Cardiac fibroblast (primary cell): Measurements from ENCODE around the genes ERCC1 and IGFL3.

DNA sequence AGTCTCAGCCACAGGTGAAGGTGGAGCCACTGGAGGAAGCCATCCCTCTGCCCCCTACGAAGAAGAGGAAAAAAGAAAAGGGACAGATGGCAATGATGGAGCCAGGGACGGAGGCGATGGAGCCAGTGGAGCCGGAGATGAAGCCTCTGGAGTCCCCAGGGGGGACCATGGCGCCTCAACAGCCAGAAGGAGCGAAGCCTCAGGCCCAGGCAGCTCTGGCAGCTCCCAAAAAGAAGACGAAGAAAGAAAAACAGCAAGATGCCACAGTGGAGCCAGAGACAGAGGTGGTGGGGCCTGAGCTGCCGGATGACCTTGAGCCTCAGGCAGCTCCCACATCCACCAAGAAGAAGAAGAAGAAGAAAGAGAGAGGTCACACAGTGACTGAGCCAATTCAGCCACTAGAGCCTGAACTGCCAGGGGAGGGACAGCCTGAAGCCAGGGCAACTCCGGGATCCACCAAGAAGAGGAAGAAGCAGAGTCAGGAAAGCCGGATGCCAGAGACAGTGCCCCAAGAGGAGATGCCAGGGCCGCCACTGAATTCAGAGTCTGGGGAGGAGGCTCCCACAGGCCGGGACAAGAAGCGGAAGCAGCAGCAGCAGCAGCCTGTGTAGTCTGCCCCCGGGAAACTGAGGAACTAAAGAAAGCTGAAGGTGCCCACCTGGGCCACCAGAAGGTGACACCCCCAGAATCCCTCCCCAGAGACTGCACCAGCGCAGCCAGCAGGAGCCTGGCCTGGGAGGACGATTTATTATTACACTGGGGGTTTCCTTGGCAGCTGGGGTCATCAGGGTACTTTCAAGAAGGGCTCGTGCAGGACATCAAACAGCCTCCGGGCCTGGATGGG, 2.7 kb downstream of the POLR1G start:
- RRBS, result 84% methylated on average over 4 of the region's 18 CpGs

- RRBS, result 2% methylated on average over 12 of the region's 50 CpGs
These were observed at the start of gene ERCC1 for GRCh38 chr19:45423617-45424916. TSS of gene ERCC1 (minus strand) at chr19:45423917.

- RRBS, result under 1% methylated on average over 8 of the region's 65 CpGs
These were observed 20.6 kb upstream of the ERCC1 start for GRCh38 chr19:45443899-45445136.

GRCh38 chr19:45447463-45447990, 20.3 kb upstream of the FOSB start:
- RRBS, result no CpG with 5 or more reads among the region's 8 CpGs

GRCh38 chr19:45469858-45470818, 2.3 kb downstream of the FOSB start:
- RRBS, result no CpG with 5 or more reads among the region's 42 CpGs

DNA sequence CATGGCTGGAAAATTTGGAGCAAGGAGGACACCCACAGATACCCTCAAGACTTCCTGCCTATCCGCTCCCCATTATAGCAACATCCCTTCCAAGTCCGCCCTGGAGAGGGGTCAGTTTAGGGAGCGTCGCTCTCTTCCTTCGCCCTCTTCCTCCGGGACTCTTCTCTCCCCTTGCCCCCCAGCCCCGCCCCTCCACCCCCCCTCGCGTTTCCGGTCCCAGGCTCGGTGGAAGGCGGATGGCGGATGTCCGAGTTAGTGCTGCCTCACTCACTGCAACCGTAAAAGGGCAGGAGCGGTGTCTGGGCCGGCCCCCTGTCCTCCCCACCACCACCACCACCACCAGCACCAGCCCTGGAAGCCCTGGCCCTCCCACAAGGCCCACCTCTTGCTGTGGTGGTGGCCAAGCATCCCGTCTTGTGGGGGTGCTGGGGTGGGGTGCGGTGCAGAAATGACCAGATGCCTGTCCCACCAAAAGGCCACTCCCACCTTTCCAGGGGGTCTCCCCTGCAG, 2.0 kb downstream of the VASP start:
- RRBS, result 3% methylated on average over 8 of the region's 19 CpGs

- RRBS, result no CpG with 5 or more reads among the region's 12 CpGs
These were observed 8.6 kb downstream of the VASP start for GRCh38 chr19:45515734-45516478.

- RRBS, result 43% methylated on average over 5 of the region's 48 CpGs
These were observed 10.4 kb downstream of the VASP start for GRCh38 chr19:45517379-45518318.

DNA sequence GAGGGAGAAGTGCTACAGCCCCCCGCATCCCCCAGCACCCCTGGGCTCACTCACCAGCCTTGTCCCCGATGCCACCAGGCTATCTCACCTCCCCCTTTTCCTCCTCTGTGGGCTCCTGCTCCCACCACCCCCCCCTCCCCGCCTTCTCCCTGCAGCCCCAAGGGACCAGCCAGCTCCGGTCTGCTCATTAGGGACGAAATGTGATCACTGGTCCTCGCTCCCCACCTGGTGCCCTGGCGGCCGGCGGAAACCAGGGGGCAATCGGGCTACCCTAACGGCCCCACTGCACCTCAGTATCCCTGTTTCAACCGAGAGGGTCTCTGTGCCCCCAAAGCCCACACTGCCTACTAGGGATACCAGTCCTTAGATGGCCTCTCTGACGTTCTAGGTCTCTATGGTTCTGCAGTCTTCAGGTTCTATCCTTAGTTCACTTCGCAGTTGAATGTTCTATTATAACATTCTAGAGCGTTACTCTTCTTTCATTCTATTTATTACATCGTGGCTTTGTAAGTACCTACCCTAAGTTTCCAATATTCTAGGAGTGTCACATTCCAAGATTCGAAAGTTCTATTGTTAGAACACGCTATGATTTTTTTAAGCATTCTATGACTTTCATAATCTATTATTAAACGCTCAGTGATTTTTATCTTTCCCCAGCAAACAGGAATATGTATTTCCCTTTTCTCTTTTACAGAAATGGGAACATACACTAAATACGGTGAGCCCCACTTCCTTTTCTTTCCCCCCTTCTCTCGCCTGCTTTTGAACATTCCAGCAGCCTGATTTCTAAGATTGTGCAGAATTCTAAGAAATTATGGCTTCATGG, 2.5 kb downstream of the GPR4 start:
- RRBS, result 15% methylated on average over 5 of the region's 21 CpGs

DNA sequence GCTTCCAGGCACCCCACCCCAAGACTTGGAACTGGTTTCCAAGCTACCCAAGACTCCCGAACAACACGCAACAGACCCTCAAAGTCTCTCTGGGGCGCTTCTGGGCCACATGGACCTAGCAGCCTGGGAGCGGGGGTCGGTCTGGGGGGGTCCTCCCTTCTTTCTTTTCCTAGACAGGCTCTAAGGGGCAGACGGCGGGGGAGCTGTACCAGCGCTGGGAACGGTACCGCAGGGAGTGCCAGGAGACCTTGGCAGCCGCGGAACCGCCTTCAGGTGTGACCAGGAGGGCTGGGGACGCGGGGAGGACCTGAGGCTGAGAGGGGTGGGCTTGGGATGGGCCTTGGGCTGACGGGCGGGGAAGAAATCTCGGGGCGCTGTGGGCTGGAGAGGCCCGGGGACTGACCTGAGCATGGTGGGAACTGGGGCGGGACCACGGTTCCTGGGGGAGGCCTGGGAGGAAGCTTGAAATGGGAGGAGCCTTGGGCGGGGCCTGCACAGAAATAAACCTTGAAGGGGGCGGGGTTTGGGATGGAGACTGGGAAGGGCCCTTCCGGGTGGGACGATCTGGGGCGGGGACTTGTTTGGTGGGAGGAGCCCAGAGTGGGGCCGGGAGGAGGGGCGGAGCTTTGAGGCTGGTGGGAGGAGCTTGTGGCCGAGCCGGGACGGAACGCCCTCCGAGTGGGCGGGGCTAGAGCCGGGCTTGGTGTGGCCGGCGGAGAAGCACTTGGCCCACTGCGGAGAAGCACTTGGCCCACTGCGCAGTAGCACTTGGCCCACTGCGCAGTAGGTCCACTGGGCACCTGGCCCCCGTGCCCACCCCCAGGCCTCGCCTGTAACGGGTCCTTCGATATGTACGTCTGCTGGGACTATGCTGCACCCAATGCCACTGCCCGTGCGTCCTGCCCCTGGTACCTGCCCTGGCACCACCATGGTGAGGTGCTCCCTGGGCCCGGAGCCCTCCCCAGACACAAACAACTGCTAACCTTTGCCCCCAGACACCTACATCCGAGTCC, 2.7 kb downstream of the GIPR start:
- RRBS, result 2% methylated on average over 7 of the region's 50 CpGs

DNA sequence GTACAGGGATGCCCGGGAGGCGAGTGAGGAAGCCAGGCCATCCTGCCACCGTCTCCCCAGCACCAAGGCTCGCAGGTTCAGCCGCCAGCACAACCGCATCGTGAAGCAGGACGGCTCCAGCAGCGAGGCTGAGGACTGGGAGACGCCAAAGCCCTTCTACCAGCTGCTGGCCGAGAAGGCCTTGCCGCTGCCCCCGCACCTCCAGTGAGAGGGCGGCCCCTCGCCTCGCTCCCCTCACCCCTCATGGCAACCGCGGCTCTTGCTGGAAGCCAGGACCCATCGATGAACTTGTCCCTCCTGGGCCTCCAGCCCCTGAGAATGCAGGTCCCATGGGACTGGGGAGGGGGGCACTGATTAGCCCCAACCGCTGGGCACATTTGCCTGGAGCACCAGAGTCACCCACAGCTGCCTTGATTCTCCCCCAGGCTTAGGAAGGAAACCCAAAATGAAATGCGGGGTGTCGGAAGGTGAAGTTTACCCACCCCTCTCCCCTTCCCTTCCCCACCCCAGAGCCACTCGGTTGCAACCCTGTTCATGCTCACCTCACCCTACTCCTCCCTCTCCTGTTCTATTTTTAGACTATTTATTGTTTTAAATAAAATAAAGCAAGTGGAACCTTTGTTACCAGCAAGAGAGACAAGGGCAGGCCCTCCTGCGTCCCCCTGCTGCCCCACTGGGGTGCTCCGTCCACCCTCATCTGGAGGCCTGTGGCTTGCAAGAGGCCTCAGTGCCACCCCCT, 5.0 kb downstream of the SIX5 start:
- RRBS, result no CpG with 5 or more reads among the region's 25 CpGs

GRCh38 chr19:45817669-45818640, 2.8 kb upstream of the RSPH6A start:
- RRBS, result 49% methylated on average over 3 of the region's 26 CpGs

- RRBS, result no CpG with 5 or more reads among the region's 18 CpGs
These were observed 8.7 kb downstream of the SYMPK start for GRCh38 chr19:45854171-45854797.

- RRBS, result no CpG with 5 or more reads among the region's 26 CpGs
These were observed 469 bp downstream of the IRF2BP1 start for GRCh38 chr19:45885563-45885781.

GRCh38 chr19:45901145-45901932, 1.1 kb downstream of the MYPOP start:
- RRBS, result 5% methylated on average over 33 of the region's 87 CpGs

DNA sequence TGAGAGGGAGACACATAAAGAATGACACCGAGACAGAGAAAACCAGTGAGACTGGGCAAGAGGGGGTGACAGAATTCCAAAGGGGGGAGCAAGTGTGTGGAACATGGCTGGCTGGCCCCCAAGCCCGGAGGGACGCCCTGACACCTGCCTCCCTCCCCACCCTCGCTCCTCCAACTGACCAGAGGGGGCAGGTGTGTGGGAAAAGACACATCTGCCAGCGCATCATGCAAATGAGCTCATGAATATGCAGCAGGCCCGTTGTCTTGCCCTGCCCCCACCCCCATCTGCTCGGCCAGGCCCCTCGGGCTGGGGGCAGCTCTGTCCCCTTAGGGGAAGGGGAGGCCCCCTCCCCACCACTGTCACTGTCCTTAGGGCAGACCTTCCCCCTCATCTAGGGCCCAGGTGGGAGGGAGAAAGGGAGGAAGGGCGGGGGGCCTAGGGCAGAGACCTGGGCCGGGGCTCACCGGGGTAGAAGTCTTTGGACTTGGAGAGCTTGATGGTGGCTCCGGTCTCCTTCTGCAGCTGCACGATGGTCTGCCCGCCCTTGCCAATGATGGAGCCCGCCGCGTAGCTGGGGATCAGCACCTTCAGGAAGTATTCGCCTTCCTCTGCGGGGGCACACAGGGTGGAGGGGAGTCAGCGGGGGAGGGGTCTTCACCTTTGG, 13.0 kb downstream of the NOVA2 start:
- RRBS, result 11% methylated on average over 1 of the region's 20 CpGs

DNA sequence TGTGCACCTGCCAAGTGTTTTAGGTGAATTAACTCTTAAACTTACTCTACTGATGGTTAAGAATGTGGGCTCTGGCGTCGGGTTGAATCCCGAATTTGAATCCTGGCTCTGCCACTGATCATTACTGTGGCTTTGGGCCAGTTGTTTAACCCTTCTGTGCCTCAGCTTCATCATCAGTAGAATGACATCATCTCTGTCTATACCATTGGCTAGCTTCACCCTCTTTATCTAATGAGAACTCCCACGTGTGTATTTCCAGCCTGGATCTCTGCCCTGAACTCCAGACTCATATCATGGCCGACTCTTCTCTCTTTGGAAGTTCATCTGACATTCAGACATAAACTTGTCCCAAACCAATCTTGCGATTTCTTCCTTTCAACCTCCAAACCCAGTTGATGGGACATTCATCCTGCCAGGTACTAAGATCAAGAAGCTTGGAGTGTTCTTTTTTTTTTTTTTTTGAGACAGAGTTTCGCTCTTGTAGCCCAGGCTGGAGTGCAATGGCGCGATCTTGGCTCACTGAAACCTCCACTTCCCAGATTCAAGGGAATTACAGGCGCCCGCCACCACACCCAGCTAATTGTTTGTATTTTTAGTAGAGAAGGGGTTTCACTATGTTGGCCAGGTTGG, 834 bp downstream of the CCDC61 start:
- RRBS, result no CpG with 5 or more reads among the region's 11 CpGs

DNA sequence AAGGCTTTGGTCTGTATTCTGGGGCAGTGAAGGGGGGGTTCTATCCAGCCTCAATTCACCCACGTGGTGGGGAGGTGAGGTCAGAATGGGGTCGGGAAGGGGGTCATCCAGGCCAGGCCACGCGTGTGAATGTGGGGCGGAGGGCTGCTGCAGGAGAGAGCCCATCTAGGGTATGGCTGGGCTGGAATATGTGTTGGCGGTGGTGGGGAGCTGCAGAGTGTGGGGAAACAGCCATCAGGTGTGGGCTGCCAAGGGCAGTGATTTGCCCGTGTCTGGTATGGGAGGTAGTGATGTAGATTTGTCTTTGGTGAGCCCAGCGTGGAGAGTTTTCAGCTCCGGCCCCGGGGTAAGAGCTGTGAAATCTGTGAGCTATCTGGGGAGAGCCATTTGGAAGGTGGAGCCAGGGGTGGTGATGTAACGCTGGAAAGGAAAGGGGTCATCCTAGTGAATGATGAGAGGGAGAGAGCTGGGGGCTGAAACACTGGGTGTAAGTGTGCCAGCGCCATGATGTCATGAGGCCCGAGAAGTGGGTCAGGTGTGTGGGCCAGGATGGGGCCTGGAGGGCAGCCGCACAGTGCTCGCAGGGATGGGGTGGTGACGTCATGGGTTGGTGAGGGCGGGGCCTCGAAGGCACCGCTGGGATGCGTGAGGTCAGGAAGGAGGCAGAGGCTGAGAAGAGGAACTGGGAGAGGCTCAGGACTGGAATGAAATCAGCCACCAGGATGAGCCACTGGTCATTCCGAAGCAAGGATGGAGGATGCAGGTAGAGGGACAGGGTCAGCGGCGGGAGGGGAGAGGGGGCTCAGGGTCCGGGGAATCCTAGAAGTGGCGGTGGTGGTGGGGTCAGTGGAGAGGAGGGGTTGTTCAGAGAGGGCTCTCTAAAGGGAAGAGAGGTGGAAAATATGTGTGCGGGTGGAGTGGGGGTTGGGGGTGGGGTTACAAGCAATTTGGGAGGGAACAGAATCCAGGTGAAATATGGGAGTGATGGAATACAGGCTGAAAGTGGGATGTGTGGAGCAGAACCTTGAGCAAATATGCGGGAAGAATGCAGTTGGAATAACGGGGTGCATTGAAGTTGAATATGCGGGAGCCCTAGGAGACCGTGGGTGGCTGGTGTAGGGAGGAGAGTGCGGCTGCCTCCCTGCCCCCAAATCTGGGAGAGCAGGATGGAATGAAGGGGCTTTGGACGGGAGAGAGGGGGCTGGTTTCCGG, 4.4 kb downstream of the CCDC61 start:
- RRBS, result no CpG with 5 or more reads among the region's 33 CpGs

DNA sequence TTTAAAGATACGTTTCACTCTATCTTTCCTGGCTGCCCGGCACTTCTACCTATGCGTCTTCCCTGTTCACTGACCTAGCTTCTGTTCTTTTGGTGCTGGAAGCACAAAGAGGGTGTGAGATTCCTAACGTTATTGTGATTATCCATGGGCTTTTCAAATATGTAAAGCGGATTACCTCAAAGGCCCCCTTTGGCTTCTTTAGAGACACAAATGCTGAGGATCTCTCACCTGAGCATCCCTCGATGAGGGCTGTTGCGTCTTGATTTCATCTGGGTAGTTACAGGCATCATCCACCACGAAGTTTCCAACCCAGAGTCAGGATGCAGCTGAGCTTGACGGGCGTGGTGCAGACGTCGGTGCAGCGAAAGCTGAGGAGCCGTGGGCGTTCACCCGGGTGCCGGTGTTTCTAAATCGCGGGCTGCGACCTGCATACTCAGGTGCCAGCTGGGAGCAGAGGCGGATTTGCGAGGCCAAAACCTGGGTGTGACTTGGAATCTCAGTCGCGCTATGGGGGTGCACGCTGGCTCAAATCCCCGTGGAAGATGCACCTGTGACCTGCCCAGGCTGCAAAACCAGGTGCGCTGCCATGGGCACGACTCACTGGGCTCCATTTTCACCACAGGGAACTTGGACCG, 36.1 kb upstream of the IGFL4 start:
- RRBS, result no CpG with 5 or more reads among the region's 29 CpGs

DNA sequence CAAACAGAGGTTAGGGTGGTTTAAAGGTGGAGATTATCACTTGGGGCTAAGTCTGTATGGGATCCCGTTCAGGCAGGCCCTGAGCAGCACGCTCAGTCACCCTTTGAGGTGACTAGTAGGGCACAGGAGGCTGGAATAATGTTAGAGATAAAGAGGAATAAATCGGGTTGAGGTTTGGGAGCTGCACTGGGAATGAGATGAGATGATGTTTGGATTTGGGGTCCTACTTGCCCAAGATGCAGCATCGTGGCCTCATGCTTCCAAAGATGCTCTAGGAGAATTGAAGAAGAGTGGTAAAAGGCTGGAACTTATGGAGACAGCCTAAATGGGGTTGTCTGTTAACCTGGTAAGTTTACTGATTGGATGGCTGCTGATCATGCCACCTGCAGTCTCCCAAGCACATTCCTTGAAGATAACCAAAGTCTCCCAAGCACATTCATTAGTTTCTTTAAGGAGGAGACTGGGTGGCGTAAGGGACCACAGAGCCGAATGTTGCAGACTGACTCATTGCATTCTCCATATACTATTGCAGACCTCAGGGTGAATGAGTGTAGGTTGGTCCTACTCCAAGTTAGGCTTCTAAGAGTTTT, at the start of gene IGFL3:
IGFL3 (minus strand) TSS at position 295 of the 590 bp plus-strand sequence.
- RRBS, result no CpG with 5 or more reads among the region's 6 CpGs